ENCODE measurements around a stretch of chrX.

GRCh38 chrX:2651048-2651294 lies 40.1 kb upstream of the CD99 start:
- PRO-cap: no peak

- PRO-cap: no peak
Measured at GRCh38 chrX:2897291-2898641, 31.4 kb downstream of the ARSD start.

GRCh38 chrX:3320879-3321750 lies 25.3 kb downstream of the MXRA5 start:
- PRO-cap: no peak

- PRO-cap: no peak
Measured at GRCh38 chrX:3743529-3743996, 30.1 kb upstream of the PRKX start.

DNA sequence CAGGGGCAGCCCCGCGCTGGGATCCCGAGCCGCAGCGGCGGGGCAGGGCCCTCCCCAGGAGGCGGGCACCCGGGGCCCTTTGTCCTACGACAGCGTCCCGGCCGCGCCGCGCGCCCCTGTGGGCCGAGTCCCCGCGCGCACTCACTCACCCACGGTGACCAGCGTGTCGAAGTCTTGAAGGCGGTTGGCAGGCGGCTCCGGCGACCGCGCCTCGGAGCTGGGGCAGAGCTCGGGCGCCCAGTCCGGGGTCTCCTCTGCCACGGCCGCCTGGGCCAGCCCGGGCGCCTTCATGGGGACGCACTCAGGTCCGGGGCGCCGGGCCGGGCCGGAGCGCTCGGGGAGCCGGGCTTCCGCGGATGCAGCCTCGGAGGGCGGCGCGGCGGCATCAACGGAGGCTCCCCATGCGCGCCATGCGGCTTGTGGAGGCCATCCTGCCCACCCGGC lies 129.8 kb upstream of the PRKX start:
- PRO-cap: no peak

DNA sequence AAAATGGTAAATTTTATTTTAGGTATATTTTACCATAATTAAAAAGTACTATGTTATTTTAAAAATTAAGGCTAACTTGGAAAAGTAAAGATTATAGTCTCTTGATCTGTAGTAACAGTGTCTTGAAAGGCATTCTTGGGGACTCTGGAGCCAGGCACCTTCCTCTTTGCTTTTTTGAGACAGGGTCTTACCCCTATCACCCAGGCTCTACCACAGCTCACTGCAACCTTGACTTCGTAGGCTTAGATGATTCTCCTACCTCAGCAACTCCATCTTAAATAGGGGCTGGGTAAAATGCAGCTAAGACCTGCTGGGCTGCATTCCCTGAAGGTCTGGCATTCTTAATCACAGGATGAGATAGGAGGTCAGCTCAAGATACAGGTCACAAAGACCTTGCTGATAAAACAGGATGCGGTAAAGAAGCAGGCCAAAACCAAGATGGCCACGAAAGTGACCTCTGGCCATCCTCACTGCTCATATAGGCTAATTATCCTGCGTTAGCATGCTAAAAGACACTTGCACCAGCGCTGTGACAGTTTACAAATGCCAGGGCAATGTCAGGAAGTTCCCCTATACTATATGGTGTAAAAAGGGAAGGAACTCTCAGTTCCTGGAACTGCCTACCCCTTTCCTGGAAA lies 770.8 kb upstream of the PRKX start:
- PRO-cap: no peak

DNA sequence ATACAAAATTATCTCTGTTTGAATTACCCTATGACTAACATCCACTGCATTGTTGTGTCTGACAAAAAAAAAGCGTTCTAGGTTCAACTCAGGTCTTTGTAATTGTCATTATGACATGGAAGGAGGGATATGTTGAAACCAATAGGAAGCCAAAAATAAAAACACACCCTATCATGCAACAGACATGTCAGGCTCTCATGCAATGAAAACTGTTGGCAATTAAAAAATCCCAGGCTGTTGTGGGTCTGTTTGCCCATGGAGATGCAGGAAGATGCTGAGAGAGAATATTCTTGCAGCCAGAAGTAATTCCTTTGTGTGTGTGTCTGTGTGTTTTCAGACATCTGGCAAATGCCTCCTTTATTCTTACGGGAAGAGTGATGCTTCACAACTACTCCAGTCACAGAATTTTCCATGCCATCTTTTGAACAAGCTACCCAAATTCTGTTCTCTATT lies 107.4 kb downstream of the NLGN4X start:
- PRO-cap: no peak

DNA sequence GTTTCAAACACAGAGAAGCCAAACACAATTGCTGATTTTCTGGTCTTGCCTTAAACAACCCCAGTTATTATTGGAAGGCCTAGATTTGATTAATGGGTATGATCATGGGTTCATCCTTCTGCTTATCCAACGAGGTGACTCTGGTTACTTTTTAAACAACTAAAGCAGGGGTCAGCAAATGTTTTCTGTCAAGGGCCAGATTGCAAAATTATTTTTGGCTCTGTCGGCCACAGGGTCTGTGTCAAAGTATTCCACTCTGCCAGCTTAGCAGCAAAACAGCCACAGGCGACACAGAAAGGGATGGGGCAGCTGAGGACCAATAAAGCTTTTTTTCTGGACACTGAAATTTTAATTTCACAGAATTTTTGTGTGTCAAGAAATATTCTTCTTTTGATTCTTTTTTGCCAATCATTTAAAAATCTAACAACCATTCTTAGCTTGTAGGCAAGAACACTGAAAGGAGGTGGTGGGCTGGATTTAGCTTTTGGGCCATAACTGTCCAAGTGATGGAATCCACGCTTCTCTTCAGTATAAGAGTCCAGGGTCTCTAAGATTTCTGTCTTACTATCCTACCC lies 249.0 kb upstream of the STS start:
- PRO-cap: no peak

DNA sequence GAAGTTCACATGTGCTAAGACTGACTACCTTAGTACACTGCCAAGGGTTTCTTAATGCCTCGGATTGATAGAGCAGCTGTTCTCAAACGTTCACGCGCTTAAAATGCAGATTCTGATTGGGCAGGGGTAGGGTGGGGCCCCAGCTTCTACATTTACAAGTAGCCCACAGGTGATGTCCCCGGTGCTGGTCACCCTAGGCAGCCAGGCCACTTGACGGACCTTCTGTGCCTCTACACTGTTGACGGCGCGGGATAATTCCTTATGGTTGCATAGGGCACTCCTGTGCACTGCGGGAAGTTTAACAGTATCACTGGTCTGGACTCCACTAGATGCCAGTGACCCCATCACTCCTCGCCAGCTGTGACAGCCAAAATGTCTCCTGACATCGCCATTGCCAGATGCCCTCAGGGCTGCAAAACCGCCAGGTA lies 390 bp upstream of the STS start:
- PRO-cap: no peak

DNA sequence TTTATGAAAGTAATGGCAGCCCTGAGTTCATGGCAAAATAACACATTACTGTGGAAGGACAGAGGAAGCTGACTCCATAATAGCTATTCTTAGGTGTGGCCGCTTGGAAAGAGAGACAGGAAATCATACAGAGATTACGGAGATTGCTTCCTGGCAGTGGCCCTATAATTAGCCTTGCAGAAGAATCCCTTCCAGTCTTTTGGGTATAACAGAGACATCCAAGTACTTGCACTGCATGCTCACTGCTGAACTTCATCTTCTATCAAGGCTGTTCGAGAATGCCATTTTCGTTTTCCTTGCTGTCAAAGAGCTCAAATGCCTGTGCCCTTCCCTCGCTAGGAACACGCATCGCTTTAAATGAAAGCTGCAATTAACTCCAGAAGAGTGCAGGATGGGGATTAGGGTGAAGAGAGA lies 133.0 kb upstream of the VCX start:
- PRO-cap: unidirectional peak, plus-strand start at position 208 of the sequence

- PRO-cap: unidirectional peak, plus-strand start at chrX:7892256
Measured at GRCh38 chrX:7892154-7892367, 35.2 kb downstream of the PNPLA4 start.

DNA sequence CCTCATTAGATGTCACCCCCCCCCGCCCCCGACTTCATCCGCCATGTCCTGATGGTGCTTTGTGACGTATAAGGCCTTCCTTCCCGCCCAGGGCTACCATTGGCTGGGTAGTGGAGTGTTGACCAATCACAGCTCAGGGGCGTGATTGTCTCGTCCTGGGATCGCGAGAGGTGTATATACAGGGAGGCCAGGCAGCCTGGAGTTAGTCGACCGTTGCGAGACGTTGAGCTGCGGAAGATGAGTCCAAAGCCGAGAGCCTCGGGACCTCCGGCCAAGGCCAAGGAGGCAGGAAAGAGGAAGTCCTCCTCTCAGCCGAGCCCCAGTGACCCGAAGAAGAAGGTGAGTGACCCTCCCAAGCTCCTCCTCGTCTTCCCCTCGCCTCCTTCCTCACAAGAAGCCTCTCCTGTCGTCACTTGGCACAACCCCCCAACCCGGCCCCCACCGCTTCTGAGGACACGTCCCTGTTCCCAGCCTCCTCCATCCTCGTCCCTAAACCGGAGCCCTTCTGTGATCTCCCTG lies 643 bp downstream of the VCX3B start:
- PRO-cap: no peak

DNA sequence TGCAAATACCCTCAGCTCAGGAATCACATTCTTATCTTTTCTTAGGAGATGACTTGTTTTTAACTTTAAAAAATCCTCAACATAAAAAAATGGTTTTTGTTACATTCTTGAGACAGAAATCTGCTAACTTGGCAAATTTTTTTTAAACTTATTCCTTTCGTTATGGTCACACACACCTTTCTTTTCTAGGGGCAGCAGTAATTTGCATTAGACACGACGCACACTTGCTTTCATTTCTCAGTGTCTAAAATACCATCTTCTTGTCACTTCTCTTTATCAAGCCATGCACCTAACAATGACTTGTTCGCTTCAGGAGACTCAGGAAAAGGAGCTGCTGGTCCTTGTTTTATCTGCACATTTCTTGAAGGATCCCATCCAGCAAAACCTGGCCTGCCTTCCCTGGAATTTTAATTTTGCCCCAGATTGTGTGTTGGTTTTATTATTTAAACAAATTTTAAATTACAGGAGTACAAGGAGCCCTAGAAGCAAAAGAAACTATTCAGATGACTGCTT lies 112.6 kb upstream of the TBL1X start:
- PRO-cap: no peak

DNA sequence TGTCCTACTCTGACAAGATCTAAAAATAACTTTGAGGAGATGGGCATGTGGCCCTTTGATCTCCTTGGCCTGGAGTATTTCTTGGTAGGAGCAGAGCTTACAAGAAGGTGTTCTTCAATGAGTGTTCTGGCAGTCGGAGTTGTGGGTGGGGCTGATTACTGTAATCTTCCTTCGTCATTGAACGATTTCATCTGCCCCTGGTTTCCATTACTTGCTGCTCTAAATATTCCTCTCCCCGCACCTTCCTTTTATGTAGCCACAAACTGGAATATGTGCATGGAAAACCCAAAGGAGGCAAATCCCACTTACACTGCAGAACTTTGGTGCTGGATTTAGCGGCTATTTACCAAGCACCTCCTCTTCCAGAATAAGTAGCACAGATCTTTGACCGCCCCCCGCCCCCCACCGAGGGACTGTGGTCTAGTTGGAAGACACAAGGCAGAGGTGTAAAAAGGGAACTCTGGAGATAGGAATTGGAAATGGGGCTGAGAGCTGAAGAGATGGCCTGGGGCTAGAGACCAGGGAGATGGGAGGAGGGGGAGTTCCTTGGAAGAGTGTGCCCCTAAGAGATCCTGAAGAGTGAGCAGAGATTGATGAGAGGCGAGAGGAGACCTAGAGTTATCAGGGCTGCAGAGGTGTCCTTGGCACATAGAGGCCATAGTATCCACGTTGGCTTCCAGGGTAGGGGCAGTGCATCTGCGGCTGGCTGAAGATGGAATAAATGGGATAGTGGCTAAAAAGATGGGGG lies 55.2 kb downstream of the TBL1X start:
- PRO-cap: no peak

DNA sequence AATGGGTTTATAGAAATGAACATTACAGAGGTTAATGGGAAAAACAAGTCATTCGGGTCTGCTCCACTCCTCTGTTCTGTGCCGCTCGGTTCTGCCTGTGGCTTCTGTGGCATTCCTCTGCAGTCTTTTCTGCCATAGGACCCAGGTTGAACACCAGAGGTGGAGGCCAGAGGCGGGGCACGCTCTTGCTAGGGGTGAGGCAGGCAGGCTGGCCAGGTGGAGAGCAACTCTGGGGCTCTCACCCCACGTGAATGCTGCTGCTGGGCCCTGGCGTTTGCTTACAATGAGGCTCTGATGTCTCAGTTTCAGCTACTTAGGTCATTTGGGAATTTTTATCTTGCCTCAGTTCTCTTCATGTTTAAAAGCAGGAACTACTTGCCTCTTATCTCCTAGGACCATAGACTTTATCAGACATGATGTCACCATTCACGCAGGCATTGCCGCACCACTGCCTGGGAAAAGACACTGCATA lies 84.6 kb upstream of the CLDN34 start:
- PRO-cap: no peak

DNA sequence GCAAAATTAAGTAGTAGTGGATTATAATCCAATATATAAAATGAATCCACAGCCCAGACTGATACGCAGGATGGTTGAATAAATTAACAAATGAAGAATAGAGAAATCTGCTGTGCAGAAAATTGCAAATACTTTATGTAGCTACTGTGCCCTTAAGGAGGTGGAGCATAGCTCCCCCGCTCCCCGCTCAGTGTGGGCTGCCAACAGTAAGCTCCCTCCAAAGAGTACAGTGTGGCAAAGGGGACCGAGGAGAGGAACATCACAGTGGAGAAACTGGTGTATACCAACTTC lies 58.0 kb upstream of the CLDN34 start:
- PRO-cap: no peak

DNA sequence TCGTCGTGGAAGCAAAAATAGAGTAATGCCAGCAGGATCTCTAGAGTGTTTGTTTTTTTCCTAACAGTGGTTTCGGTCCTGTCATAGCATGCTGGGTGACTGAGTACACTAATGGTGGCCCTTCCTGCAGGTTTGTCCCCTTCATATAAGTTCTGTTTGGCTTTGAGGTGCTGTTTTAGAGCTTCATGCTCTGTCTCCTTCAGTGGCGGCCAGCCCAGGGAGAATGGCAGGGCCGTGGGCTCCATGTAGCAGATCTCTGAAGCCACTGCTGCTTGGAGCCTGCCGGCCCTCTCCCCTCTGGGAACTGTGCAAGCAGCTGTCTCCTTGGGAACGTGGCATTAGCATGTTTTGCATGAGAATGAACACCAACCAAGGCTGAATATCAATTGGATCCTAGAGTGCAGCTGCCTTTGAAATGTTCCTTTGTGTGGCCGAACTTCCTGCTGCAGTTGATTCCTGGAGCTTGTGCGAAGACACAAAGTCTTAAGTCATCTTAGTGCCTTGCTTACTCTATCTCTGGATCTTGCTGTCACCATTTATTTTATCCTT lies 39.1 kb upstream of the CLDN34 start:
- PRO-cap: no peak

- PRO-cap: no peak
Measured at GRCh38 chrX:10012113-10012581, 45.0 kb downstream of the CLDN34 start.

DNA sequence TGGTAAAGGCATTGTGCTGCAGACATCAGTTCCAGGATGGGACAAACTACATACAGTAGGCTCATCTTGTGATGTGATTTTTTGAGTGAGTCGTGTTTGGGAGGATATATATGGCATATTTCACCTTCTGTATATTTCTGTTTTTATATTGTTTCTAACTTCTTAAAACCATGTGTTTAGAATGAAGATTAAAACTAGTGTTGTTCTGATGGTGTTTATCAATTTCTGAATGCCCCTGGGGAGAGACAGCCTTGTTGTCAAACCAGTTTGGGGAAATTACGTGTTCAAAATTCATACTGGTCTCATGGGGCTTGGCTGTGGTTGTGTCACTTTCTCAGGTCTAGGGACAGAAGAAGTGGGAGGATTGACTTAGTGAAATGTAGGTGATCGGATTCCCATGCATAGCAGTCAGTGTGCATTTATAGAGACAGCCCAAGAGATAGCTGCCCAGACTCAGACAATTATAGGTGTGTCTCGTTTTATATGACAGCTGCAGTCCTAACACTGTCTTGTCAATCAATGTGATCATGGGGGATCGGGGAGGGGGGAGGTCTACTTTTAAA lies 94.5 kb upstream of the CLCN4 start:
- PRO-cap: no peak

DNA sequence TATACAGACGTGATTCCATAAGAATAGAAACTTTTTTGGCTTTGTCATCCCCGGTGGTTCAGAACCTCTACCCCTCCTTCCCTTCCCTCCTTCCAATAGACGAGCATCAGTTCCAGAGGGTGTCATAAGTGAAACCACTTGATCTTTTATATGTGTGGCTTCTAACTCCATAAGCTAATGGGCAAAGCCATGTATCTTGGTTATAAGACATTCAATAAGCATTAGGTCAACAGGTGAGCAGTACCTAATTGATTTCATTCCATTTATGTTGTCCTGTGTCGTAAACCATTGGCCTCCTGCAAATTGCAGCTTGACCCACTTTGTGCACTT lies 58.0 kb upstream of the CLCN4 start:
- PRO-cap: no peak